ENCODE measurements around a stretch of chr7.

DNA sequence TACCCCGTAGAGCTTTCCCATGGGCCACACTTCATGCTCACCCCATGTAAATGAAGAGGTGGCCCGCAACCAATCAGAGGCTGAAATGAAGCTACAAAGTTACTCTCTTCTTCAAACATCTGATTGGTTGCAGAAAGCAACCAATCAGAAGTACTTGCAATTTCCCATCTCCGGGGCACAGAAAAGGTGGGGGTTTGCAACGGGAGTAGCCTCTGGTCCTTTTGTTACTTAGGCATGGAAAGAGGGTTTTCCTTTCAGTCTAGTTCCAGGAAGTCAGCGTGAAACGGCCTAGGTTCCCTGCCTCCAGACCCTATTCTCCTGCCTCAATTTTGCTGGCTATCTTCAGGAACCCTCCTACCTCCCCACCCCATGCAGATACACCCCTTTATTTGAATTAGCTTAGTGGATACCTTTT is 15.1 kb upstream of the GALNTL5 start:
- PRO-cap, result no peak
- RAMPAGE, long total RNA, 2 experiments, result no peak in any of the 2 experiments

DNA sequence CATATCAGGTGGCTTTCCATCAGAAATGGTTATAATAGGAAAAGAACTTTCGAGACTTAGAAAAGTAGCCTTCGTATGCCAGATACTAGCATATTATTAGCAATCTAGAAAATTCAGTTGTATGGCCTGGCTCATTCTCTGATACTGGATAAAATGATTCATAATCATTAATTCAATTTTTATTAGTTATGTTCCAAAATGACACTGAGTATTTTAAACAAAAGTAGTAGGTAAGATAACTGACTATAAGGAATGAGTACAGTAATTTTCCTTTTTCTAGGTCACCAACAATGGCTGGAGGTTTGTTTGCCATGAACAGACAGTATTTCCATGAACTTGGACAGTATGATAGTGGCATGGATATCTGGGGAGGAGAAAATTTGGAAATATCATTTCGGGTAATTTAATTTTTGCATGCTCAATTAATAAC is 84.8 kb downstream of the GALNT11 start:
- PRO-cap, result no peak
- RAMPAGE, long total RNA, 2 experiments, result no peak in any of the 2 experiments

- PRO-cap, result no peak
- RAMPAGE, long total RNA, 2 experiments, result no peak in any of the 2 experiments
Observed at GRCh38 chr7:152144960-152145924, 119.8 kb downstream of the GALNT11 start.

- PRO-cap, result unidirectional peak, plus-strand start at chr7:152213758
- RAMPAGE, long total RNA, 2 experiments, result no peak in any of the 2 experiments
Observed at GRCh38 chr7:152213573-152213920, 188.1 kb downstream of the GALNT11 start.

DNA sequence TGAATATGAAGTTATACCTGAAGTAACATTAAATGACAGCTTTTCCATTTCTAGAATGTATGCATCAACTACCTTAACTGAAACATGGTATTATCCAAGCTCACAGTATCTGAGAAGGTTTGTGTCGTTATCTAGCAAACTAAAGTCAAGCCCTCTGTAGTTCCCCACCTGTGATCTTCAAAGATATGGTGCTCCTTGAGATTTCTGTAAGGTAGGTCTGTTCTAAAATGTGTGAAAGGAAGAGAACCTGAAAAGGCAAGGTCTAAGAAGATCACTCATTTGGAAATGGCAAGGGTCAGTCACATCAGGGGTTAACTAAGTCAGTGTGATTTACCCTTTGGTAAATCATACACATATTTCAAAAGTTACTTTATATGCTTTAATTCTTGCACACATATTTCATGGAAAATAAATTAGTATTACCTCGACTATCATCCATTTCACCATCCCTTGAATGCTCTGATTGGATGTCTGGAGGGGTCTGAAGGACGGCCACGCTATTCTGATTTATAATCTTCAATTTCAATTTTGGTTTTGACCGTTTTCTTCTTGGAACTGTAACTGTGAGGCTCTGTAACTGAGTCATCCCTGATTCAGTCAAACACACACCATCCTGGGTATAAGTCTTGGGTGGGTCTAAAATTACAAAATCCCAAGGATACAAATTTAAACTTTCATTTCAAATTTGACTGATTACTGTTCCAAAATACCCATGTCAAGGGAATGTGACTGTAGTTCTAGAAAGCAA is 194.8 kb downstream of the GALNT11 start:
- PRO-cap, result no peak
- RAMPAGE, long total RNA, 2 experiments, result no peak in any of the 2 experiments

DNA sequence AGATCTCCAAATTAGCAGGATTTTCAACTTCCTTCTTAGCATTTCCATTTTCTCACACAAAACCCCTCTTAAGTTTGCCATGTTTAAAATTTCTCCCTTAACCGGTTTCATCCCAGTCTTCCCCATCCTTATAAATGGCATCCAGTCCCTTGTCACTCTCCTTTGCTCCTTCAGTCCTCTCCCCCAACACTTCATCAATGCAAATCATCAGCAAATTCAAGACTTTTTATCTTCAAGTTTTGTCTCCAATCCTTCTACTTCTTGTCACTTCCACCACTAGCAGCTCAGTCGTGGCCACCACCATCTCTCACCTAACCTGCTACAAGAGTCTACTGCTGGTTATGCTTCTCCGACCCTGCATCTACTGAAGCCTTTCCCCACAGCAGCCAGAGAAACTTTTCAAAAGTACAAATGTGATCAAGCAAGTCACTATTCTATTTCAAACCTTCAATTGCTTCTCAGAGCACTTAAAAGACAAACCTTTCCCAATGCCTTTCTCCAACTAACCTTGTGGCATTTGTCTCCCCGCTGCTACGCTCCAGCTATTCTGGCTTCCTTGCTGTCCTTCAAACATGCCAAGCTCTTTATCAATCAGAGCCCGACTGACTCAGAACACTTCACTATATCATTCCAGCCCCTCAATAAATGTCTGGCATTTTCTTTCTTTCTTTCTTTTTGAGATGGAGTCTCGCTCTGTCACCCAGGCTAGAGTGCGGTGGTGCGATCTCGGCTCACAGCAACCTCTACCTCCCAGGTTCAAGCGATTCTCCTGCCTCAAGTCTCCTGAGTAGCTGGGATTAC is 195.1 kb downstream of the KMT2C start:
- PRO-cap, result no peak
- RAMPAGE, long total RNA, 2 experiments, result no peak in any of the 2 experiments

GRCh38 chr7:152341220-152341804 is 94.5 kb downstream of the KMT2C start:
- PRO-cap, result no peak
- RAMPAGE, long total RNA, 2 experiments, result no peak in any of the 2 experiments

- PRO-cap, result no peak
- RAMPAGE, long total RNA, 2 experiments, result no peak in any of the 2 experiments
Observed at GRCh38 chr7:152424398-152425092, 11.3 kb downstream of the KMT2C start.

GRCh38 chr7:152759943-152760736 is 588 bp downstream of the ACTR3B start:
- PRO-cap, result unidirectional peak, minus-strand start at chr7:152760303; unidirectional peak, minus-strand start at chr7:152760344
- RAMPAGE, long total RNA, 2 experiments, result no peak in any of the 2 experiments

DNA sequence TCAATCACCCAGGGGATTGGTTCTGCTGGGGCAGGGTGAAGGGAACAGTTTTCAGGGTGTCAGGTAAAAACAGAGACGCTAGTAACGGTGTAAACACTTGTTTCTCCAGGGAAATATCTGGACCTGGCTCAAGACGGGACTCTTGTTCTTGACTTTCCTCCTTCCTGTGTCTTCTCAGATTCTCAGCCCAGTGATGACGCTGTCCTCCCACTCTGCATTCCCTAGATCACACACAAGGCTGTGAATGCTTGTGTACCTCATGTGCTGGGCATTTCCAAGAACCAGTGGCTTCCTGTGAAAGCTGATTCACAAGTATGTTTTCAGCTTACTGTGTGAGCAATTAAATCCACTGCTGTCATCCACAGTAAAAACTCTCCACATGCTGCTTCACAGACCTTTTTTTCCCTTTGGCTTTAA is 193.9 kb upstream of the DPP6 start:
- PRO-cap, result no peak
- RAMPAGE, long total RNA, 2 experiments, result no peak in any of the 2 experiments

DNA sequence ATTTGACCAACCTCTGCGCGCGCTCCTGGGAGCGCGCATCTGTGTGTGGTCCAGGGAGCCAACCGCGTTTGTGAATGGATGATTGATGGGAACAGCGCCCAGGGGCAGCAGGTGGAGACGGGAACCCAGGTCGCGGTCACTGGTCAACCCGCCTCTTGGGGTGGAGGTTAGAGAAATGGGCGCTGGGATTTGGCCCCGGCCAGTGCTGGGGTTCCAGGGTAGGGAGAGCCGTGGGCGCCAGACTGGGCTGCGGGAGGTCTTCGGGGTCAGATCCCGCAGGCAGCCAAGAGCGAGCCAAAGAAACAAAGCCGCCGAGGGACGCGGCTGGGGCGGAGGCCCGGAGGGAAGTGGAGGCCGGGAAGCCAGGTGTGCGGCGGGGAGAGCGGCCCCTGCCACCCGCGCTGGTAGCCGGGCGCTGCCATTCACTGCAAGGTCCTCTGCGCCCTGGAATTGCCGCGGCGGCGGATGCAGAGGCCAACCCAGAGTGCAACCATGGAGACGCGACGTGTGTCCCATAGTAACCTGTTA is 165.9 kb upstream of the DPP6 start:
- PRO-cap, result no peak
- RAMPAGE, long total RNA, 2 experiments, result no peak in any of the 2 experiments

DNA sequence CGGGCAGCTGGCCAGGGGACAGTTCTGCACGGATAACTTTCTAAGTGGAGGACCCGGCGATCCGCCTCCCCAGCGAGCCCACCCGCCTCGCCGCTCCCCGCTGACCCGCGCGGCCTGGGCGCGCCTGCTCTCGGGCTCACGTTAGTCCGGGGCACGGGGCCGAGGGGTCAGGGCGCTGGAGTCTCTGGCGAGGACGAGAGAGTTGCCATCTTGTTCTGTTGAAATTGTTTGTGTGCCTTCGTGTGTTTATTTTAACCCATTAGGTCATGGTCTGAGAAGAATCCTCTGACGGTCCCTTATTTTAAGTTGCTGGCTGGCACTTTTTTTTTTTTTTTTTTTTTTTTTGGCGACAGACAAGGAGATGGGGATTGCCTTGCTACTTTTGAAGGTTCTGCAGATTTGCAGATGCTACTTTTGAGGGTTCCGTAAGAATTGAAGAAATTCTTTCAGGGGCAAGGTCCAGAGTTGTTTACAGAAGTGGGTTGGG is 163.8 kb upstream of the DPP6 start:
- PRO-cap, result no peak
- RAMPAGE, long total RNA, 2 experiments, result no peak in any of the 2 experiments

- PRO-cap, result no peak
- RAMPAGE, long total RNA, 2 experiments, result no peak in any of the 2 experiments
Observed at GRCh38 chr7:154684956-154685380, 318.0 kb downstream of the PAXIP1 start.

DNA sequence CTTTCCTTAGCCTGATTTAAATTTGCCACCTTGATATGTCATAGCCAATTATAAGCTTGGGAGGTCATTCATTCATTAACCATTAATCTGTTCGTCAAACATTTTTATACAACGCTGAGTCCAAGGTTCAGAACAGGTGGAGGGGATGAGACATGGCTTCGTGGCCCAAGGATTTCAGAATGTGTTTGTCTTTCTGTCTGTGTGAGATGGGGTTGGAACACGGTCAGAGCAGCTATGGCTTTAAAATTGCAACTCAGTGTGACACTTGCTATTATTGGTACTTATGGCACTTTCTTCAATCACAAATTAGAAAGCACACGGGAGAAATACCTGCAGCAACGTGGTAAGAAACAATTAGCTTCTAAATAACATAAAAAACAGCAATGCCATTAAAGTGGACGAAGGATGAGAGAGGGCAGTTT is 157.9 kb downstream of the PAXIP1 start:
- PRO-cap, result no peak
- RAMPAGE, long total RNA, 2 experiments, result no peak in any of the 2 experiments

DNA sequence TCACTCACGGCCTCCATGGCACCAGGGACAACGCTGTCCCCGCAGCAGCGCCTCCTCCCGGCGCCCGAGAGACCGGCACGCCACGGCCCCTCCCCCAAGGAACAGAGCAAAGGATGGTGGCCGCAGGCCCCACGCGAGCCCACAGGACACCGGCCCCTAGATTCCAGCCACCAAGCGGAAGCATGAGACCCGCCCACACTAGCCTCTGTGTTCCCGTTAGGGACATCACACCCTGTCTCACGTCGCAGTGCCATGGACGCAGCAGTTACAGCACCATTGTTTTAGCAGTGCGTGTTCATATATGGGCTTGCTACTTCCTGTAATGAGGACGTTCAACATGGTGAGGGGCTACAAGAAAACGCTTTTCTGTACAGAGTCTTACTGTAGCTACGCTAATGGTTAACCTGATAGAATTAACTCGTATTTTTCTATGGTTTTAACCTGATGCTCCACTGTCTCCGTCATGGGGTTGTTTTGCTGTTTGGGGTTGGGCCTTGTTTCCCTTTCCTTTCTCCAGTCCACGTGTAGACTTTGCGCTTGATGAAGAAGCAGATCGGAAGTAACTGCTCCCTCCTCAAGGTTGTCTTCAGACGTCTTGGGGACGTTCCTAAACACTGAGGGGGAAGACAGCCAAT is 110.1 kb downstream of the PAXIP1 start:
- PRO-cap, result no peak
- RAMPAGE, long total RNA, 2 experiments, result no peak in any of the 2 experiments

DNA sequence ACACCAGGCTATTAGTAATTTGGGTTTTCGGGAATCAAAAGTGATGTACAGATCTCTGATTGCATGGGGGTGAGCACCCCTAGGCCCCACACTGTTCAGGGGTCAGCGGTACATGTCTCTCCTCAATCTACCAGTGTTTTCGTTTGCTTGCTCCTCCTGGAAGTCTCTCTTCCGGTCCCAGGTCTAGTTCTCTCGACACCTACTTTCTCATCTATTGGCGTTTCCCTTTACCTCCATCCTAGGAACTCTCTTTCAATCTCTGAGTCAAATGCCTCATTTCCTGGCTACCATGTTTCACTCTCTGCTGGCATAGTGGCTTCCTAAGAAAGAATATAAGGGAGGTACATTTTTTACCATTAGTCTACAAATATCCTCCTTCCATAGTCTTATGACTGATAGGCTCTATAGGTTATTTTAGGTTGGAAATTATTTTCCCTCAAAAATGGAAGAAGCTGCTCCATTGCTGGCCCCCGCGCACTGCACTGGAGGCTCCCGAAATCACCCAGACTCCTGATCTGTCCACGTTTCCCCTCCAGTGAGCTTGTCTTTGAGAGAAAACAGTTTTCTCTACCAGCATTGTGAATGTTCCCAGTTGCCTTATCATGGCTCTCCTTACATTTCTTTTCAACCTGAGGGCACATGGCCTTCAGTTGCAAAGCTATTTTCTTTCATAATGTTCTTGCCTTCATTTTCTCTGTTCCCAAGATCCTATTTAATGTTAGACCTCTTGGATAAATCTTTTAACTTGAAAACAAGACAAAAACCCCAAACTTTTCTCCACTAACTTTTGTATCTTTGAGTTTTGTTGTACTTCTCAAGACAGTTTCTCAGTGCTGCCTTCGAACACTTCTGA is 36.9 kb downstream of the PAXIP1 start:
- PRO-cap, result no peak
- RAMPAGE, long total RNA, 2 experiments, result no peak in any of the 2 experiments

- PRO-cap, result no peak
- RAMPAGE, long total RNA, 2 experiments, result no peak in any of the 2 experiments
Observed at GRCh38 chr7:154967485-154968040, 35.4 kb downstream of the PAXIP1 start.

DNA sequence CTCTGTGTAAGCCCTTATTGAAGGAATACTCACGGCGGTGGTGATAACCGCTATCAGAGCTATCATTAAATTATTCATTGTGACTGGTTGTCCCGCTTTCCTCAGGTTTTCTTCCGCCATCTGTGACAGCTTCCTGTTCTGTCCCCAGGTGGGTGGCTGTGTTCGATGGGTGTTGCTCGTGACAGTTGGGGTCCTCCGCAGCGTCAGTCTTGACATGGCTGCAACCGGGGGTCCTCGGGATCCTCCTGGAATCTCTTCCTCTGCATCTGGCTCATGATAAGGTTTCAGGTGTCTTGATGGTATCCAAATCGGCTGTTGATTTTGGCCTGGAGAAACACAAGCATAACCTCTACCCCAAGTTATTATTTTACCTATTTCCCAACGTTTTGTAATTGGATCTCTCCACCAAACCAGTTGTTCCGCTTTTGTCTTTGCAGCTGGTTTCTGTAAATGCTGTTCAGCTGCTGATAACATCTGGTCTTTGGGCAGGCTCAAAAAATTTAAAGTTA is 58.2 kb upstream of the INSIG1 start:
- PRO-cap, result no peak
- RAMPAGE, long total RNA, 2 experiments, result no peak in any of the 2 experiments

DNA sequence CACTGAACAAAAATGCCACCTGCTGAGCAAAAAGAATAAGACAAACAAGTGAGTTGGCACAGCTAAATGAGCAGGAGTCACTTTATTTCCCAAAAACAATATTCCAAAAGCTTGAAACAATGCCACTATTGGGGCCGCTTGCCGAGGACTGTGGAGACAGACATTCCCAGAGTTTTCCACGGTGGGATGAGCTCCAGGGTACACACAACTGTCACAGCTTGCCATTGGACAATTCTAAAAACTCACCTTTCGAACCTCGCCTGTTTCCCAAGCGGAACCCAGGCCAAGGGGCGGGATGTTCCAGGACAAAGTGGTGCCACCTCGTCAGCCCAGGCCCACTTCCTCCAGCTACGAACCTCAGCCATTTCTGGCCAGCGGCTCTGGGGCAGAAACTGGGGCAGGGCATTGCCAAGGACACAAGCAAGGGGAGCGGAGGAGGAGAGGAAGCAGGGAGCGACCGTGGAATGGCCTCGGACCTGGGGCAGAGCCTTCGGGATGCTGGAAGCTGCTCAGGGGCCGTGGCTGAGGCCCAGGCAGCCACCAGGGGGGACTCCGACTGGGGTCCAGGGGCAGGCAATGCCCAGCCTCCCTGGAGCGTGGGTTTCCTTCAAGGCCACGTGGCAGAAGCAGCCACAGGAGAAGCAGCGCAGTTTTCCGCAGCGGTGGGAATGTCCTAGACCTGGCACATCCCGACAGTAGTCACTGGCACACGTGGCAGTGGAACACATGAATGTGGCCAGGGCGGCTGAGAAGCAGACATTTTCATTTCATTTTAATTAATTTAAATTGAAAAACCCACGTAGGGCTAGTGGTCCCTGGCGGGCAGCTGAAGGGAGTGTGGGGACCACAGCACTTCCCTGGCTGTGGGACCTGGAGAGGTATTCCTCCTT is 44.6 kb upstream of the INSIG1 start:
- PRO-cap, result no peak
- RAMPAGE, long total RNA, 2 experiments, result no peak in any of the 2 experiments

GRCh38 chr7:155374320-155374670 is 76.6 kb downstream of the INSIG1 start:
- PRO-cap, result no peak
- RAMPAGE, long total RNA, 2 experiments, result no peak in any of the 2 experiments